Measurements from ENCODE around the genes EXOC6 and HELLS.

DNA sequence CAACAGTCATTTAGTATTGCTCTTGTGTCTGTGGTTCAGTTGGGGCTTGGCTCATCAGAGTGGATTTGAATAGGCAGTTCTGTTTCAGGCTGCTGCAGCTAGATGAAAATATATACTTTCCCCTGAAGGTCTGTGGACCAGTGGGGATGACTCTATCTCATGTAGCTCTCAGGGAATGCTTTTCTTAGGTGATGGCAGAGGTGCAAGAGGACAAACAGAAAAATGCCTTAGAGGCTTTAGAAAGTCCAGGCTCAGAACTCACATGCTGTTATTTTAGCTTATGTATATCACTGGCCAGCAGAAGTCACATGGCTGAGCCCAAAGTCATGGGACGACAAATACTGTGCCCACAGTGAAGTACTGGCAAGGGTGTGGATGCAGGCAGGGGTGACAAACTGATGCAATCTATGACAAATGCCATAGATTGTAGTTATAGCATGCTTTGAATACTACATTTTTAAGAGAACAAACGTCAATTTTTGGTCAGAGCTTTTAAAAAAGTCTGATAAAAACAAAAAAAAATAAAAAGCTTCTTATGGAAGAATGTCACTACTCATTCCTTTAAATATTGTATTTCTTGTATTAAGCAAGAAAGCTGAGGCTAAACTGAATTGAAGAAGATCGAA lies 15.0 kb upstream of the EXOC6 start:
- PRO-cap = no peak

- PRO-cap = no peak
Observed at GRCh38 chr10:92848150-92848641, at the start of gene EXOC6. Gene EXOC6, plus strand, starts transcription at chr10:92848520.

DNA sequence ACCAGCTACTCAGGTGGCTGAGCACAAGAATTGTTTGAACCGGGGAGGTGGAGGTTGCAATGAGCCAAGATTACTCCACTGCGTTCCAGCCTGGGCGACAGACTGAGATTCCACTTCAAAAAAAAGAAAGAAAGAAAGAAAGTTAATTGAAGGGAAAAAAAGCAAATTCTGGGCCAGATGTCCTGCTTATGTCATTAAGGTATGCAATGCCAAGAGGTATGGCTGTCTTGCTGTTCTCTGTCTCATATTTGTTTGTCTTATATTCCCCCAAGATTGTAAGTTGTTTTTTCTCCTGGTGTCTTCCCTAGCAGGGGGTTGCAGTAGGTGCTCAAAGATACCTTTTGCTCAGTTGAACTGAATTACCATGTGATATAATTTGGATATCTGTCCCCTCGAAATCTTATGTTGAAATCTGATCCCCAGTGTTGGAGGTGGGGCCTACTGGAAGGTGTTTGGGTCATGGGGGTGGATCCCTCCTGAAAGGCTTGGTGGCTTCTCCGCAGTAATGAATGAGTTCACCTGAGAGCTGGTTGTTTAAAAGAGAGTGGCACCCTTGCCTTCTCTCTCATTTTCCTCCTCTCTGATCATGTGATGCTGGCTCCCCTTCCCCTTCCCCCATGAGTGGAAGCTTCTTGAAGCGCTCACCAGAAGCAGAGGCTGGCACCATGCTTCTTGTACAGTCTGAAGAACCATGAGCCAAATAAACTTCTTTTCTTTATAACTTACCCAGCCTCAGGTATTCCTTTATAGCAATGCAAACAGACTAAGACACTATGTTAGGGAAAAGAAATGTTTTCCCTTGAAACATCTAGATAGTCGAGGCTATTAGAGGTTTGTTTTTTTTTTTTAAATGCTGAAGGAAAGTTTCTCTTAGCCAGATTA lies 60.8 kb downstream of the MYOF start:
- PRO-cap = no peak

- PRO-cap = no peak
Observed at GRCh38 chr10:93434868-93435401, 47.2 kb downstream of the MYOF start.

GRCh38 chr10:93499783-93500302 lies 3.4 kb downstream of the CEP55 start:
- PRO-cap = no peak

- PRO-cap = no peak
Observed at GRCh38 chr10:93602933-93603480, 2.0 kb upstream of the RBP4 start.

DNA sequence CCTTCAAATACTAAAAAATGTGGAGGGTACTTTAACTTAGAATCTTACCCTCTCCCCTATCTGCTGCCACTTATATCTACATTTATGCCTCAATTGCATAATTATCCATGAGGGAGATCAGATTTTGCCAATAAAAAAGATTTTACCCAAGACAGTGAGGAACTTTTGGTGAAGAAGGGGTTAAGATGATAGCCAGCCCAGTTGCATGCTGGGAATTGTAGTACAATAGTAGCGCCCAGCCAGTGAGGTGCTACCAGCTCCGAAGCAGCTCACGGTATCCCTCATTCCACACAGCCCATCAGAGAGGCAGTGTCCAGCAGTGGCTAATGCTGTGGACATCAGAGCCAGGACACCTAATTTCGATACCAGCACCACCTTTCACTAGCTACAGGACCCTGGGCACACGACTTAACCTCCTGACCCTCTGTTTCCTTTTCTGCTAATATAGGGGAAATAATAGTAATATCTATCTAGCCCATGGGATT lies 5.9 kb upstream of the LGI1 start:
- PRO-cap = no peak

GRCh38 chr10:93995690-93995990 lies 1.9 kb downstream of the PLCE1 start:
- PRO-cap = no peak

GRCh38 chr10:94031496-94032223 lies 37.9 kb downstream of the PLCE1 start:
- PRO-cap = no peak

GRCh38 chr10:94544824-94545925 lies at the start of gene HELLS:
Gene HELLS, plus strand, starts transcription at chr10:94545788.
- PRO-cap = unidirectional peak, plus-strand start at chr10:94545788; unidirectional peak, plus-strand start at chr10:94545820

- PRO-cap = no peak
Observed at GRCh38 chr10:94747649-94748365, 14.7 kb upstream of the CYP2C19 start.

- PRO-cap = no peak
Observed at GRCh38 chr10:95070102-95070816, 962 bp upstream of the CYP2C8 start.

DNA sequence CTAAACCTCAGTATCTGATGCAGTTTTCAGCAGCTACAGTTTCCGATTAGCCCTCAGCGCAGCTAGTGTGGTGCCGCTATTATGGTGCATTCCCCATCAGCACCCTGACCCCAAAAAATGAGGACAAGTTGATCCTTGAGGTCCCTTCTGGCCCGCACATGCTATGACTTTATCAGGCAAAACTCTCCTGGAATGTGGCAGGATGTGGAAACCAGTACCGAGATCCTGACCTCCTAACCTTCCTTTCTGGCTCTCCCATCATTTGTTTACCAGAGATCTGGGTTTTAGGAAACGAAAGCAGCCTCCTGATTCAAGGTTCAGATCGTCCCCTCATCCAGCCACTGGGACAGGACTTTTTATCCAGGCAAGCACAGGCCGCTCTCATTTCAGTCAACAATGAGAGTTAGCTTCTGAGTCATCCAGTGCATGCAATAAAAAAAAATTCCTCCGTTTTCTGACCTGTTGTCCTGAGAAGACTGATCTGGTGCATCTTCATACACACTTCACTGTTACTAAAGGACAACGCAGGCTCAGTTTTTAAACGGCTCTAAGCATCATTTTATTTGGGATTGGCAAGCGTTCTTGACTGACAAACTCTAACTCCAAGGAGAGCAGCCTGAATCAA lies 17.3 kb downstream of the PDLIM1 start:
- PRO-cap = no peak

GRCh38 chr10:95289219-95289464 lies 1.7 kb downstream of the PDLIM1 start:
- PRO-cap = no peak

- PRO-cap = no peak
Observed at GRCh38 chr10:95421740-95422193, 131.0 kb upstream of the PDLIM1 start.

DNA sequence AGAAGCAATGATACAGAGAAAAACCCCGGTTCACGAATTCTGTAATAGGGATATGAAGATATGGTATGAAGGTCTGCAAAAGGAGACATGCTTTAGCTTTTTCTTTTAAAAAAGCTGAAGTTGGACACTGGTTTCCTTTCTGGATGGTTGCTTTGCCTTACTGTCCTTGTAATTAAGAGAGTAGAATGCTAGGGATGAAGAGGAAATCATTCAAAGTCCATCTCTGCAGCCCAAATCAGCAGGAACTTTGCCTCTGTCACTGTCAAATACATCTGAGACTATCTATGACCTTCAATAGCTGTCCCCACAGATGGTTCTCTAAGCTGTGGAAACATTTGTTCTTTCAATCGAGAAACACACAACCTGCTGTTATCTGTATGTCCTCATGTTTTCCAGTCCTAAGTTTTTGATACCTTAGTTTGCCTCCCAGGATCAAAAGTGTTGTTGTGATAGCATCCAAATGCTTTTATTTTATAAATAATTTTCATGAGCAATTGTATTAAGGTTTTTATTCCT lies 117.5 kb downstream of the SORBS1 start:
- PRO-cap = no peak

GRCh38 chr10:95446259-95446869 lies 114.8 kb downstream of the SORBS1 start:
- PRO-cap = no peak

GRCh38 chr10:95471489-95472232 lies 89.5 kb downstream of the SORBS1 start:
- PRO-cap = no peak

- PRO-cap = no peak
Observed at GRCh38 chr10:95474763-95475379, 86.3 kb downstream of the SORBS1 start.

- PRO-cap = no peak
Observed at GRCh38 chr10:95500501-95501394, 60.4 kb downstream of the SORBS1 start.

All from mesothelial cell of epicardium (in vitro differentiated cells).